Metanephros (tissue), 2 donors: ENCODE measurements around a stretch of chr1.

- RAMPAGE, long total RNA, result no peak
These were observed 252.6 kb downstream of the SIPA1L2 start for GRCh38 chr1:232377172-232377887.

DNA sequence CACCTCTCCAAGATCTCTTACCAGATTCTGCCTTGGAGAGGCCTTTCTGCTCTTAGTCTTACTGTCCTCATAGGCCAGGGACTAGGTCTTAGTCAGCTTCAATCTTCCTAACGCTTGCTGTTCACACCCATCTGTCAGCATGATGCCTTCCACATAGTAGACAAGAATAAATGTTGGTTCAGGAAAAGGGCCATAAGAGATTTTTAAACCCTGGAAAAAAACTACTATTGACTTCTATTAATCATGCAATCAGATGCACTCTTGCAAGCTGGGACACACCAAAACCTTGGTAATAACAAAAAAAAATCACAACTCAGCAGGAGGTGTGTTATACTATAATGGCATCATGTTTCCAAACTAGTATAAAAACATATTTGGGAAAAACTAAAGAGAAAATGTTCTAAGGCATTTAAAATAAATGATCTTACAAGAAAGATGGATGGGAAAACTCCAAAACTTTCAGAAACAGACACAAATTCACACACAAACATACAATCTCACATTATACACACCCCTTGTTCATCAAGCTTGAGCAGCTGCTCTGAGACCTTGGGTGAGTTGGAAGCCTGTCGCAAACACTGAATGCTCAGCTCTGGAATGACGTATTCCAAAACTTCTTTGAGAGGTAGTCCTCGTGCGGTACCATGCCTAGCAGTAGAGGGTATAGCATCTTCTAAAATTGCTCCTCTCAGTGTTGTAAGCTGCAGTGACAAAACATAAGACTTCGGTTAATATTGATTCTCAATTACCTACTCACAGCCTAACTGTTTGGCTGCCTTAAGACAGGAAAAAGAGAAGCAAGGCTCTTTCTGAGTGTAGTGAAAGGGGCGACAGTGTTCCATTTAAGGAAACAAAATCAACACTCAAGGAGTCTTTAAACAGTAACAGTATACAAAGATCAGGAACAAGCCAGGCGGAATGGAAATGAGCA, 139.3 kb downstream of the SIPA1L2 start:
- RAMPAGE, long total RNA, result no peak

GRCh38 chr1:232571597-232572080, 58.3 kb downstream of the SIPA1L2 start:
- RAMPAGE, long total RNA, result no peak

DNA sequence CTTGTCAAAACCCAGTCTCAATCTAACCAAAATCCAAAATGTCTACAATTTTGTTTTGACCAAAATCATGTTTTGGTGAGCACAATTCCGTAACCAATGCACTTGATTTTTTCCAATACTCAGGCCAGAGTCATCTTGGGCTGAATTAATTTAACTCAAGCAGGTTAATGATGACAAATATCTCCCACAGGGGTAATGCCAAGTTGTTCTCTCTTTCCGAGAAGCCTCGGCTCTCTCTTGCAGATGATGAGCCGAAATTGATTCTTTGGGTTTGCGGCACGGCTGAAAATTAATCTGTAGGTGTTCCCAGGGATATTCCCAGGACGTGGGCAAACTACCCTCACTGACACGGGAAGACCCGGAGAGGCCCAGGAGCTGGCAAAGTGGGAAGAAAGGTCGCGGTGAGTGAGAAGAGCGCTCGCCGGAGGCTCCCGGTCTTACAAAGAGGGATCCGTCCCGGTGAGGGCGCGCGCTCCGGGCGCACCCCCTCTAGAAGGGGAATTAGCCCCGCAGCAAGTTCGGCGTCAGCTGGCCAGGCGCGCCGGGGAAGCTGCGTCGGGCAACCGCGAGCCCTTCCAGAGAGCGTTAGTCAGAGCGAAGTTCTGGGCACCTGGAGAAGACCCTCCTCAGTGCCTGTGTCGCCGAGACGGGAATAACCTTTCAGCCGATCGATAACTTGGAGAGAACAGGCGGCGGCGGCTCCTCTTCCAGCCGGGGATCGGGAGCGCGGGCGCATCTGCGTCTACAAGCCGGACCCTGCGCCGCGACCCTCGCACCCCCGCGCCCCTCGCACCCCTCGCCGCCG, 785 bp downstream of the SIPA1L2 start:
- RAMPAGE, long total RNA, result no peak

- RAMPAGE, long total RNA, result no peak
These were observed 46.3 kb upstream of the NTPCR start for GRCh38 chr1:232903972-232904587.

DNA sequence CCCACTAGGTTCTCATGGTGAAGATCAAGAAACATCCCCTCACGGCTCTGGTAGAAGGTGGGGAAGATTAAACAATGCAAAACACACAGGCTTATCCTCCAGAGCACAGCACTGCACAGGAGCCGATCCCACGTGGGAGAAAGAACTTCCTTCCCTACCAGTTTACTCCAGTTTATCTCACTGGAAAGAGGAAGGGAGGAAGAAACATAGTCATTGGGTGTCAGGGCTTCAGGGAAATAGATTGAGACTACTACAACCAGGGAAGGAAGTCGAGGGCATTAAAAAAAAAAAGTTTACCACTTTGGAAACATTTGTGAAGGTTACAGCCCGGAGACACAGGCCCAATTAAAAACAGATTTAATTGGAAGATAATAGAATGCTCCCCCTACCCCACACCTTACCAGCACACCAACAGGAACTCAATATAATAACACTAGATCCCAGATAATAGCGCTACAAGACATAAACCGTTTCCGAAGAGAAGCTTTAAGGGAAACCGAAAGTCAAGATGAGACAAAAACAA, 164.6 kb downstream of the NTPCR start:
- RAMPAGE, long total RNA, result no peak

- RAMPAGE, long total RNA, result no peak
These were observed 32.1 kb downstream of the MAP3K21 start for GRCh38 chr1:233359529-233360054.

DNA sequence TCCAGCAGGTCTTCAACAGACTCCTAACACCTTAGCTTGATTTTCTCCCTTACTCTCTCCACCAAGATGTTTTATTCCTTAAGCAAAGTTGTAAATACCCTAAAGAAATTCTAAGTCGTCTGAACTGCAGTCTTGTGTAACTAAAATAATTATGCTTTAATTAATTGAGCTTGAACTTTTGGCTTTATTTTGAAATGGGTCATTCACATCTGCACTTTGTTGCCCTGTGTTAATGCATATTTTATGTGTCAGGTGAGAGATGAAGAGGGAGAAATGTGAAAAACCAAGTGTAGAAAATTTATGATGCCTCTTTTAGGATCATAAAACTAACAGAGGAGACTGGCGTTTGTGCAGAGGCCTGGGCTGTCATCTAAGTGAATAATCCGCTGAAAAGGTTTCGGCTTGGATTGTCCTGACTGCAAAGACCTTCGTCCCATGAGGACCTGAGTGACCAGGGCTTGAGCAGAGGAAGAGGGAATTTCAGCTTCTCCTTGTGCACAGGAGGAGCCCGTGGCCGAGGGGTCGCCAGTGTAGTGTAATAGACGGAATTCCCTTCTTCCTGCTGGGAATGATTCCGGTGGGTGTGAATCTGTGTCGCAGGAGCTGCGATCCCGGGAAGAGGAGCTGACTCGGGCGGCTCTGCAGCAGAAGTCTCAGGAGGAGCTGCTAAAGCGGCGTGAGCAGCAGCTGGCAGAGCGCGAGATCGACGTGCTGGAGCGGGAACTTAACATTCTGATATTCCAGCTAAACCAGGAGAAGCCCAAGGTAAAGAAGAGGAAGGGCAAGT, 34.1 kb downstream of the MAP3K21 start:
- RAMPAGE, long total RNA, result no peak

GRCh38 chr1:233479570-233480039, 134.3 kb upstream of the KCNK1 start:
- RAMPAGE, long total RNA, result no peak

DNA sequence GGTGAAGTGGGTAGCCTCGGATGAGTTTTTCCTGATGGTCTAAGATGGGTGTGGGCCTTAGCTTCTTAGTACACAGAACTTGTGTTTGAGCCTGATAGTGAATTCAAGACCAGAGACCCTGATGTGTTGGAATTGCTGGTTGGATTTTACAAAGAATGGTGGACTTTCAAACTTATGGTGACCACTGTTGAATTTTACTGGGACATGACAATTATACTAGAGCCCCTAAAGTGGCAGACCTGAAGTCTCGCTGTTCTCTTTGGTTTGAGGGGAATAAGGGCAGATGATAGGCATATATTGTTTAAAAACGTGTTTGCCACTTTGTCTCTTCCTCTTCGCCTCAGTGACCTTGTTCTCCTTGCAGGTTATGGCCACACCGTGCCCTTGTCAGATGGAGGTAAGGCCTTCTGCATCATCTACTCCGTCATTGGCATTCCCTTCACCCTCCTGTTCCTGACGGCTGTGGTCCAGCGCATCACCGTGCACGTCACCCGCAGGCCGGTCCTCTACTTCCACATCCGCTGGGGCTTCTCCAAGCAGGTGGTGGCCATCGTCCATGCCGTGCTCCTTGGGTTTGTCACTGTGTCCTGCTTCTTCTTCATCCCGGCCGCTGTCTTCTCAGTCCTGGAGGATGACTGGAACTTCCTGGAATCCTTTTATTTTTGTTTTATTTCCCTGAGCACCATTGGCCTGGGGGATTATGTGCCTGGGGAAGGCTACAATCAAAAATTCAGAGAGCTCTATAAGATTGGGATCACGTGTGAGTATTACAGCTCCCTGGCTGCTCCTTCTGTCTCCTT, 52.5 kb downstream of the KCNK1 start:
- RAMPAGE, long total RNA, result no peak

GRCh38 chr1:233693959-233694645, 80.2 kb downstream of the KCNK1 start:
- RAMPAGE, long total RNA, result no peak

GRCh38 chr1:234533052-234533787, 54.2 kb upstream of the TARBP1 start:
- RAMPAGE, long total RNA, result no peak

GRCh38 chr1:234545449-234546424, 64.2 kb downstream of the IRF2BP2 start:
- RAMPAGE, long total RNA, result no peak

DNA sequence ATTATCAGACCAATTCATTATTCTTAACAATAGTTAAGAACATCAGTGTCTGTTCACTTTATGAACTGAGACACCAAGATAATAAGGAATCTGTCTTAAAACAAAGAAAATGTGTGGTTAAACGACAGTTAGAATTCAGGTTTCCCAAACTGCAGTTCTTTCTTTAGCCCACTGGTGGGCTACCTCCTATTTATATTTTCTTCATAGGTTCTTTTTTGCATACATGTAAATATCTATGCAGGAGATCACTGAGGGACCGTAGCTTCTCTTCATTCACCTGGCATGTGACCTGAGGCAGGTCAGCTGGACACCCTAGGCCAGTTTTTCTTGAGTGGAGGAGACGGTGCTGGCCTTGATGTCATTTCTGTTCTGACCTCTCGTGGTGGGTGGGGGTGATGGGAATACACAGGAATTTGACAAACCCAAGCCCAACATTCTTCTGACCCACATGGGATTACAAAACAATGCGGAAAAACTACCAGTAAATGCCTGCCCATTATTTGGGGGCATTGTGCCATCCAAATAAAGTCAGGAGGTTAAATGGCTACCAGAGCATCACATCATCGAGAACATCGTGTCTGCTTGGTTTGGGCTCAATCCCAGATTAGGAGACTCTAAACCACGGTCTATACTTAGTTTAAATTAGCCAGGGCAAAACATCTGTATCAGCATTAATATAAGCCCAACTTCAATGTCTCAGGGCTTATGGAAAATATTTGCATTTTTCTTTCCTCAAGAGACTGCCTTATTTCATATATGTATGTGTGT, 7.2 kb upstream of the IRF2BP2 start:
- RAMPAGE, long total RNA, result no peak

- RAMPAGE, long total RNA, result no peak
These were observed 21.8 kb upstream of the IRF2BP2 start for GRCh38 chr1:234631645-234632337.

DNA sequence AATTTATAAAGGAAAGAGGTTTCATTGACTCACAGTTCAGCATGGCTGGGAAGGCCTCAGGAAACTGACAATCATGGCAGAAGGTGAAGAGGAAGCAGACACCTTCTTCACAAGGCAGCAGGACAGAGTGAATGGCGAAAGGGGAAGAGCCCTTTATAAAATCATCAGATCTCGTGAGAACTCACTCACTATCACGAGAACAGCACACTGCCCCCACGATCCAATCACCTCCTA, 86.0 kb upstream of the IRF2BP2 start:
- RAMPAGE, long total RNA, result no peak

- RAMPAGE, long total RNA, result no peak
These were observed 145.4 kb upstream of the IRF2BP2 start for GRCh38 chr1:234755227-234755881.

GRCh38 chr1:234770064-234770665, 160.2 kb upstream of the IRF2BP2 start:
- RAMPAGE, long total RNA, result no peak

DNA sequence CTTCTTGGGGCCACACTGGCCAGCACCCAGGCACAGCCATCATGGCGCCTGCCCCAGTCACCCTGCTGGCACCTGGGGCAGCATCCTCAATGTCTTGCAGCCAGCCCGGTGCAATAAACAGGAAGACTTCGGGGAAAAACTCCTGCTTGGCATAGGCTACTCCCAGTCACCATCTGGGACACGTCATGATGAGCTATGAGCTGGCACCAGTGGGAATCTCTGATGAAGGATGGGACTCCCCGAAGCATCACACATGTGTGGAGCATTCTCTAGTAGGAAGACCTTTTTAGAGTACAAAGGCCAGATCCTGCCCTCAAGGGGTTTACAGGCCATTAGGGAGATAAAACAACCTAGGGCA, 208.0 kb upstream of the IRF2BP2 start:
- RAMPAGE, long total RNA, result no peak

DNA sequence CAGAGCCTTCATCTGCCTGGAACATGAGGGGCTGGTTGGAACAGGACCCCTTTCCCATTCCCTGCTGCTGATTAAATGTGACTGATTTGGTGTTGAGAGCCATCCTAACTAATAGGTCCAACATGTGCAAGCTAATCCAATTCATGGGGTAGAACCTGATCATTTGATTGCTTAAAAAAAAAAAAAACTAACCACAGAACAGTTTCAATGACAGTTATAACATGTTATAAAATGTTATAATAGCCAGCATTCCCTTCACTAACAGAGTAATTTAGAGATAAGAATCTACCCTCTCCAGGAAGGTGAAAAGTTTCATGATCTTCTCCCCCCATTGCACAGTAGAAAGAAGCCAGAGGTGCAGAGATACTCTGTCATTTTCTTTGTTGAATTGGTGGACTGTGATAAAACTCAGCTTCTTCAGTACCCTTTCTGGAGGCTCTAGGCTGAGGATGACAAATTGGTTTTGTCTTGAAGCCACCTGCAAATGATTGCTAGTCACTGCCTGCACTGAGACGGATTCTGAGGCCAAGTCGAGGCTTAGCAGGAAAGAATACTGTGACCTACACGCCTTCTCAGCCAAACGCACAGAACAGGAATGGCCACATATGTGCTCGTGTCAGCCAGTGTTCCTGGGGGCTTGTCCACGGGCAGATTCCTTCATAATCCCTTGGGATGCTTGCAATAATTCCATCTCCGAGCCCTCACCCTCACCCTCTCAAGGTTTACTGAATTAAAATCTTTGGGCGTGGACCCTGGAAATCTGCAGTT, 215.7 kb upstream of the IRF2BP2 start:
- RAMPAGE, long total RNA, result no peak